Mesenteric fat pad (tissue), 1 donor: Measurements from ENCODE around the gene LRRC3C.

DNA sequence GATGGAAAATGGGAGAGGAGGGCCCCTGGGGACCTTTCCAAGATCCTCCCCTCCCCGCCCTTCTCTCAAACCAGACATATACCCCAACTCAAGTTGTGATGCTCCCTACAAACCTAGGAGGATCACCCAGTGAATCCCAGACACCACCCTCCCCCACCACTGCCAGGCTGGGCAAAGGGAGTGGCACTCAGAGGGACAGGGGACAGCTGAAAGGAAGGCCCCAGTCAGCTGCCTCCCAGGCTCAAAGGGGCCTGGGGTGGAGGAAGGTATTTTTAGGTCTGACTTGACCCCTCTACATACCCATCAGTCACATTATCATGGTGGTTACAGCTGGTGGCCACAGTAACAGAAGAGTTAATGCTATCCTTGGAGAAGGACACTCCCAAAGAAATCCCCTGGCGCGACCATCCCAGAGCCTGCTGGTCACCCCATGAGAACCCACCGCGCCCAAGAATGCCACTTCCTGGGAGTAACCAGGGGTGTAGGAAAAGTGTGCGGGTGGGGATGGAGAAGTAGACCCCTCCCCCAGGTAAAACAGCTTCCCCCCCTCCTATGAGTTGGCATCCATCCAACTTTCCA, 1.2 kb downstream of the CACNB1 start:
- PRO-cap: no peak

- PRO-cap: no peak
Observed at GRCh38 chr17:39334956-39335425, 66.4 kb downstream of the FBXL20 start.

GRCh38 chr17:39401708-39403012, 734 bp upstream of the FBXL20 start:
- PRO-cap: bidirectional peak, plus-strand start at chr17:39401798, minus-strand start at chr17:39401601

DNA sequence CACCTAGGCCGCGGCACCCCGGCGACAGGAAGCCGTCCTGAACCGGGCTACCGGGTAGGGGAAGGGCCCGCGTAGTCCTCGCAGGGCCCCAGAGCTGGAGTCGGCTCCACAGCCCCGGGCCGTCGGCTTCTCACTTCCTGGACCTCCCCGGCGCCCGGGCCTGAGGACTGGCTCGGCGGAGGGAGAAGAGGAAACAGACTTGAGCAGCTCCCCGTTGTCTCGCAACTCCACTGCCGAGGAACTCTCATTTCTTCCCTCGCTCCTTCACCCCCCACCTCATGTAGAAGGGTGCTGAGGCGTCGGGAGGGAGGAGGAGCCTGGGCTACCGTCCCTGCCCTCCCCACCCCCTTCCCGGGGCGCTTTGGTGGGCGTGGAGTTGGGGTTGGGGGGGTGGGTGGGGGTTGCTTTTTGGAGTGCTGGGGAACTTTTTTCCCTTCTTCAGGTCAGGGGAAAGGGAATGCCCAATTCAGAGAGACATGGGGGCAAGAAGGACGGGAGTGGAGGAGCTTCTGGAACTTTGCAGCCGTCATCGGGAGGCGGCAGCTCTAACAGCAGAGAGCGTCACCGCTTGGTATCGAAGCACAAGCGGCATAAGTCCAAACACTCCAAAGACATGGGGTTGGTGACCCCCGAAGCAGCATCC, 450 bp downstream of the CDK12 start:
- PRO-cap: bidirectional peak, plus-strand start at position 469 of the sequence, minus-strand start at position 280 of the sequence

DNA sequence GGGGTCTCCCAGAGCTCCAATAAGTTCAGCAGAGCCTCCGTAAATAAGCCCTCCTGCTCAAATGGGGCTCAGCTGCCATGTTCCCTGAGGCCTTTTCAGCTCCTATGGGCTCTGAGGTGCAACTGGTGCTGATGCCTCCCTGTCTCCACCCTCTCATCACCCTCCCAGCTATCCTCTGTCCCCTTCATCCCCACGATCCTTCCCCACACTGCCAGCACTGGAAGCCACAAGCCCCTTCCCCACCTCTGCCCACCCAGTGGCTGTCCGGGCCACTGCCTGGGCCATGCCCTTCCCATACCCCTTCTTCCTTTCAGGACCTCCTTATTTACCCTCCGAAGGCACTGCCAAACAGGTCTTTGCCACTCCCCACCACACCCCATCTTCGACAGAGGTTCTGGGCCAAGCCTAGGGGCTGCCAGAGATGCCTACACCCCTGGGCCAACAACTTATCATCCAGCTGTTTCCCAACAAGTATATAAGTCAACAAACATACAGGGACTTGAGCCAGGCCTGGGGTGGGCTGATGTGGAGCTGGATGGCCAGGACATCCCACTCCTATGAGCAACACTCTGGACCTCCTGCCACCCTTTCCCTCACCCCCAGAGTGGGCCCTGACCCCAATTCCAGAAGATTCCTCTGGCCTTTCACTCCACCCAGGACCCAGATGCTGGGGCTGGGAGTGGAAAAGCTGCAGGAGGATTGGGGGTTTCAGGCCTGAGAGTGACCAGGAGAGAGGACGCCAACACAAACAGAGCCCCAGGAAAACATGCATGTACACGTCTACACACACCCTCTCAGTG, 1.5 kb upstream of the PPP1R1B start:
- PRO-cap: no peak

- PRO-cap: no peak
Observed at GRCh38 chr17:39669792-39670879, 1.9 kb downstream of the PNMT start.

GRCh38 chr17:39674753-39675406, 6.6 kb downstream of the PNMT start:
- PRO-cap: no peak

- PRO-cap: no peak
Observed at GRCh38 chr17:39700352-39701003, 614 bp downstream of the ERBB2 start.

DNA sequence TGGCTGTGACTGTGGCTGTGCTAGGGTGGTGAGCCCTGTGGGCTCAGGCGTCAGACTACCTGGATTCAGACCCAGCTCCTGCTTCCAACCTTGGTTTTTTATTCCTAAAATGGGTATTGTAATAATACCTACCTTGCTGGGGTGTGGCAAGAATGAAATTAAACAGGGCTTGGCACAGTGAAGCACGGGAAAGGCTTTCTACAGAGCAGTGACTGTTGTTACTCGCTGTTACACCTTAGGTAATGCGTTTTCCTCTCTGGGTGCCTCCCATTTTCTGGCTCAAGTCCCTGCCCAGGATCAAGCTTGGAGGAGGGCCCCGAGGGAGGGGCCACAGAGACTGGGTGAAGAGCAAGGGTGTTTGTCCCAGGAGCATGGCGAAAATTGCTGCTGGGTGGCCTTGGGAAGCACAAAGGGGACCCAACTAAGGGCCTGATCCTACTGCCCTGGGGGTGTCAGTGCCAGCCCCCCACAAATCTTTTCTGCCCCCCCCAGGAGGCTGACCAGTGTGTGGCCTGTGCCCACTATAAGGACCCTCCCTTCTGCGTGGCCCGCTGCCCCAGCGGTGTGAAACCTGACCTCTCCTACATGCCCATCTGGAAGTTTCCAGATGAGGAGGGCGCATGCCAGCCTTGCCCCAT, 13.4 kb downstream of the MIEN1 start:
- PRO-cap: no peak

DNA sequence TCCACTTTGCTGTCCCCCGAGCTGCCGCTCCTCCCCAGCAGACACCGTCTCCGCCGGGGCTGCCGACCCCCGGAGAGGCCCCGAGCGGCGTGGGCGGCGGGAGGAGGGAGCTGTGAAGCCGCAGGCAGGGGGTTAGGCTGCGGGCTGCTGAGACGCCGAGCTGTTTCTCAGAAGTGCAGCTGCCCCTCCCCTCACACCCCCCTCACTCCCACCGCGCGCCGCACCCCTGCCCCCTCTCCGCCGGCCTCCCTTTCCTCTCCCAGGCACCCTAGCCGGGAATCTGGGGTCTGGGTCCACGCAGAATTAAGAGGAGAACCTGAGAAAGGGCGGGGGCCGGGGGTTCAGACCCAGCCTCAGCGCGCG, 17.0 kb downstream of the GRB7 start:
- PRO-cap: no peak

GRCh38 chr17:39777634-39778375, 40.1 kb downstream of the GRB7 start:
- PRO-cap: no peak

- PRO-cap: no peak
Observed at GRCh38 chr17:39917641-39917969, 830 bp downstream of the GSDMB start.

DNA sequence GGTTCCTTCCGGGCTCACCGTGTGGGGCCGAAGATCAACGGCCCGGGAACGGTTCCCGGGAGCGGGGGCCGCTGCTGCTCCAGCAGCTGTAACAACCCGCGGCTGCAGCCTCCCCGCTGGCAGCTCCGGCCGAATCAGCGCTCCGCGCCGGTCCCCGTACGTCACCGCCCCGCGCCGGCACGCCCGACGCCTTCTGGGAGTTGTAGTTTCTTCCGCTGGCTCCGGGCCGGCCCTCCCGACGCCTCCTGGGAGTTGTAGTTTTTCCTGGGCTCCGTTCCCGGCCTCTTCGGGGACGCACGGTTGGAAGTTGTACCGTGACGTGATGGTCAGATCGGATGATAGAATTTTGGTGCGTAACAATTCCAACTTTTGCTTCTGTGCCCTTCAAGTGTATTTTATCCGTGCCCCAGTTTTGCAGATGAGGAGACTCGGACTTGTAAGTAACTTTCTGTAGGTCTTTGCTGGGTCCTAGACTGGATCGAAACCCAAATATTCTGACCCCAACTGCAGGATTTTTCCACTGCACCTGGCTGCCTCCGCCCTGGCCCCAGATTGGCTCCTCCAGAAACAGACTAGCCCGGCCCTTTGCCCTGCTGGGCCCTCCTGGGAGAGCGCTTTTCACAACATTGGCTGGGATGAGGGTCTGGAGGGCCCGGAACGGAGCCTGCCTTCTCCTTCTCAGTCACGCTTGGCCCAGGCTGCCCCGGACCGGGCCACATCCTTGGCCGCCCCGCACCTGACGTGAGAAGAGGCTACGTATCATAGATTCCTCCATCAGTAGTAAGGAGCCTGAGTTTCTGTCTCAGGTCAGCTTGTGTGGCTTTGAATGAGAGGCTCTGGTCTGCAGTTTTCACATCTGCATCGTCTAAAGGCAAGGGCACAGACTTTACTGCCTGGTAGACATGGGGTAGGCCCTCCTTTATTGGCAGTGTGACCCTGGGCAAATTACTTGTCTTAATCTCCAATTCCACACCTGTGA, at the start of gene LRRC3C:
Gene LRRC3C (plus strand): TSS at position 267 of the 979 bp plus-strand sequence.
- PRO-cap: bidirectional peak, plus-strand start at position 283 of the sequence, minus-strand start at position 136 of the sequence

DNA sequence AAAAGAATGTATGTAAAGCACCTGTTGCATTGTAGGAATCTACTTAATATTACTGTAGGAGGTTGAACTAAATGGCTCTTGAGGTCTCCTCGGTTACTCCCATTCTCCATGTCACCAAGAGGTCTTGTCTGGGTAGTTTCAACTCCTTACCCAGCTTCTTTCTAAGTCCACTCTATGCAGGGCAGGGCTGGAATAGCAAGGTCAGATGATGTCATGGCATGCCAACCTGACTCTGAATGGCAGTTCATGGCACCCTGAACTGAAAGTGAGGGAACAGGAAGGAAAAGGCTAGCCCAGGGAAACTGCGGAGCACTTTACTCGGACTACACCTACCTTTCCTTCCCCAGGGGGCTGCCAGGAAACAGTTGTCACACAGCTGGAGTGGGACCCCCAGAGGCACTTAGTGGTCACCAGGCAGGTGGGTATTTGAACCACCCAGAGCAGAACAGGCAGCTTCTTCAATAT, 973 bp downstream of the LRRC3C start:
- PRO-cap: no peak

- PRO-cap: no peak
Observed at GRCh38 chr17:39939972-39940434, 12.5 kb downstream of the LRRC3C start.

DNA sequence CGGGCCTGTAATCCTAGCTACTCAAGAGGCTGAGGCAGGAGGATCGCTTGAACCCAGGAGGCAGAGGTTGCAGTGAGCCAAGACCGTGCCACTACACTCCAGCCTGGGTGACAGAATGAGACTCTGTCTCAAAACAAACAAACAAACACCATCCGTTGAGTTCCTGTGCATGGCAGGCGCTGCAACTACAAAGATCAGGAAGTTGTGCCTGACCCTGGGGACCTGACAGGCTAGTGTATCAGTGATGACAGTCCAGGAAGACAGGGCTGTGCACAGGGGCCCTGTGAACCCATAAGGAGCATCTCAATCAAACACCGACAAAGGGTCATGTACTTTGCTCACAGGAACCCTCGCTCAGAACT, 14.3 kb upstream of the GSDMA start:
- PRO-cap: no peak

DNA sequence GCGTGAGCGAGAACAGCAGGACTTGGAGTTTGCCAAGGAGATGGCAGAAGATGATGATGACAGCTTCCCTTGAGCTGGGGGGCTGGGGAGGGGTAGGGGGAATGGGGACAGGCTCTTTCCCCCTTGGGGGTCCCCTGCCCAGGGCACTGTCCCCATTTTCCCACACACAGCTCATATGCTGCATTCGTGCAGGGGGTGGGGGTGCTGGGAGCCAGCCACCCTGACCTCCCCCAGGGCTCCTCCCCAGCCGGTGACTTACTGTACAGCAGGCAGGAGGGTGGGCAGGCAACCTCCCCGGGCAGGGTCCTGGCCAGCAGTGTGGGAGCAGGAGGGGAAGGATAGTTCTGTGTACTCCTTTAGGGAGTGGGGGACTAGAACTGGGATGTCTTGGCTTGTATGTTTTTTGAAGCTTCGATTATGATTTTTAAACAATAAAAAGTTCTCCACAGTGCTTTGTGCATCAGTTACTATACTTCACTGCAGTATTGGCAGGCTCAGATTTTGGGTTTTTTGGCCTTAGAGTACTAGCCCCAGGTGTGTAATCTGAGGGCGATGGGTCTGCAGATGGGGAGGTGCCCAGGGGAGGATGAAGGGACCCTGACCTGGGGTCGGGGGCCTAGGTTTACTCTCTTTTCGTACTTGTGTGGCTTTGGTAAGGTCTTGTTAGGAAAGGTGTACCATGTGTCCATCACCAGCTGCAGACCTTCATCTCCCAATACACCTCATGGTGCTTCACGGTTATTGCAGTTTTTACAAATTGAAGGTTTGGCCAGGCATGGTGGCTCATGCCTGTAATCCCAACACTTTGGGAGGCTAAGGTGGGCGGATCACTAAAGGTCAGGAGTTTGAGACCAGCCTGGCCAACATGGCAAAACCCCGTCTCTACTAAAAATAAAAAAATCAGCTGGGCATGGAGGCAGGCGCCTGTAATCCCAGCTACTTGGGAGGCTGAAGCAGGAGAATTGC, 17.2 kb downstream of the PSMD3 start:
- PRO-cap: no peak

DNA sequence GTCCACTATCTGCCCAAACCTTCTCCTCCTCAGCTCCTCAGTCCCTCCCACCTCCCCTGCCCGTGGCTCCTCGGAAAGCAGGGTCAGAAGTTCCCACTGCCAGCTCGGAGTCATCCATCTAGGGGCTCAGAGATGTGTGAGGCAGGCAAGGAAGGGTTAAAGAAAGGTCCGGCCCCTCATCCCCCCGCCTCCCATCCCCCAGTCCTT, 3.2 kb downstream of the CSF3 start:
- PRO-cap: no peak

DNA sequence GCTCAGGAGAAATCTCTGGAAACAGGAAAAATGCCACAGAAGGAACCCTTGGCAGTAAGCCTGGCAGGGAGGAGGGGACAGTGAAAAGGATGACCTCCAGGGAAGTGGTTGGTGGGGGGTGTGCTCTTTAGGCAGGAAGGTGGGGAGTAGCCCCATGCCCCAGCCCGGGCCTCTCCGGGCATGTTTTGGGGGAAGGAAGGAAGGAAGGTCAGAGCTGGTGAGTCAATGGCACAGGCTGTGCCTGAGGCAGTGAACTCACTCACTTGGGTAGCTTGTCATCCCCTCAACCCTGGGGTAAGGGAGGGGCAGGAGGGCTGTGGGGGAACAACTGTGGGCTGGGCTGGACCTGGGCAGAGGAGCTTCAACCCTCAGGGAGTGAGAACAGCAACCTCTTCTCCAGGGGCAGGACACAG, 6.2 kb downstream of the CSF3 start:
- PRO-cap: no peak

GRCh38 chr17:40058121-40058387, 3.8 kb upstream of the MED24 start:
- PRO-cap: no peak